Right cardiac atrium (tissue), 1 donor: ENCODE data around the gene HSD17B8.

GRCh38 chr6:32842083-32842282 lies 1.9 kb downstream of the PSMB8 start:
- PRO-cap = no peak

GRCh38 chr6:32938229-32939018 lies 2.4 kb downstream of the HLA-DMB start:
- PRO-cap = no peak

DNA sequence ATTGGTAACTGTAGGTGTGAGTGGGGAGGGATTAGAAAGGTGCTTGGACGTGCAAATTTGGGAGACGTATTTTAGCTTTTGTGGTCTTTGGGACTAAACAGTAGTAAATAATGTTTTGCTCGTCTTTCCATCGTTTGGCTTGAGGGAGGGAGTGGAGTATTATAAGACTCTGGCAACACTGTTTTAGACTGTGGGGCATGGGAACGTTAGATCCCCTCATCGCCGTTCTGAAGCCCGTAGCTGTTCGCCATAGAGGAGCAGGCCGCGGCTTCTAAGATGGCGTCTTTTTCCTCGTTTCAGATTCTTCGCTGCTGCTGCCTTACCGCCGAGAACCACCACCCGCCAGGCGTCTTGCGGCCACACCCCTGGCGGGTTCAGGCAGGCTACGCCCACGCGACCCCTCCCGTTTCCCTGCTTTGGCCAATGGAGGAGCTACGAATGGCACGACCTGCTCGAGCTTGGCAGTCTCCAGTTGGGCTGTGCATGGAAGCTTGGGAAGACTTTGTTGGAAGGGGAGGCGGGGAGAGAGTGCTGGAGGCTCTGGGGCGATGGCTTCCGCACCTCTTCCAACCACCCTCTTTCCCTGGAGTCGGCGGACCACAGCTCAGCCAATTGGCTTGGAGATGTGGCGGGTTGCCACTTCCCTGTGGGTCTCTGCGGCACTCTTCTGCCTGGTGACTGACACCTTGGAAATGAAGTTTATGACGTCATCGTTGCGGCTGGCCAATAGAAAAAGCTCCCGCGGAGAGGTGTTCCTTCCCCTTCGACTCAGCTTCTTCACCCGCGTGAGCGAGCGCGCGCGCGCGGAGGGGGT lies 3.1 kb downstream of the BRD2 start:
- PRO-cap = bidirectional peak, plus-strand start at position 464 of the sequence, minus-strand start at position 474 of the sequence; bidirectional peak, plus-strand start outside the sequence, minus-strand start at position 669 of the sequence

- PRO-cap = no peak
Measured at GRCh38 chr6:32972784-32973694, 4.6 kb downstream of the BRD2 start.

- PRO-cap = no peak
Measured at GRCh38 chr6:33067602-33068109, 8.1 kb upstream of the HLA-DPB1 start.

DNA sequence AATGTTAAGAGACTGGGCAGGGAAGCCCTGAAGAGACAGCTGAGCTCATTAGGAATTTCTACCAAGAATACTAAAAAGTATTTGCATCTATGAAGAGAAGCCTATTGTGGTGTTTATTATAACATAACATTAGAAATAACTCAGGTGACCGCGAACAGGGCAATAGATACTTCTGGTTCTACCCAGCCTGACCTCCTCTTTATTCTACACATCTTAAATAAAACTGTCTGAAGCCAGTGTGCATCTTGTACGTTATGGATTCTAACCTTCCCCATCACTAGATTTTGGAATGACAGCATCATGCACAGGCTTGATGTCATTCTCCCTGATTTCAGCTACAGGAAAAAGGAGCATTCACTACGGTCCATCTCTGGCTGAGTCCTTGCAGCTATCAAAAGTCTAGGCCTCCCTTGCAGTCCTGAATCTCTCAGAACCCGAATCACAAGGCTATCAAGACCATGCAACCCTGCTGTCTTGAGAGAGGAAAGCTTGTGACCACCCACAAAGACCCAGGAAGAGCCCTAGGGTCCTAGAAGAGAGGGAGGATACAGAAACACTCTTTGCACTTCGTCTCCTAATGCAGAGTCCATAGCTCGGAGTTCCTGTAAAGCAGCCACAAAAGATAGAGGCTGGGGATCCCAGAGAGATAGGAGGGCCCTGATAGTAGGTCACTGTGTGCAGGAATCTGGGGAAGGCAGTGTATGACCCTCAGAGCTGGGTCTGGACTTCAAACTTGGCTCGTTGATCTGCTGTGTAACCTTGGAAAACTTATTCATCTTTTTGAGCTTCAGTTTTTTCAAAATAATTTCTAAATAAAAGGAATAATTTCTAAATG lies 3.2 kb upstream of the HLA-DPB1 start:
- PRO-cap = no peak

DNA sequence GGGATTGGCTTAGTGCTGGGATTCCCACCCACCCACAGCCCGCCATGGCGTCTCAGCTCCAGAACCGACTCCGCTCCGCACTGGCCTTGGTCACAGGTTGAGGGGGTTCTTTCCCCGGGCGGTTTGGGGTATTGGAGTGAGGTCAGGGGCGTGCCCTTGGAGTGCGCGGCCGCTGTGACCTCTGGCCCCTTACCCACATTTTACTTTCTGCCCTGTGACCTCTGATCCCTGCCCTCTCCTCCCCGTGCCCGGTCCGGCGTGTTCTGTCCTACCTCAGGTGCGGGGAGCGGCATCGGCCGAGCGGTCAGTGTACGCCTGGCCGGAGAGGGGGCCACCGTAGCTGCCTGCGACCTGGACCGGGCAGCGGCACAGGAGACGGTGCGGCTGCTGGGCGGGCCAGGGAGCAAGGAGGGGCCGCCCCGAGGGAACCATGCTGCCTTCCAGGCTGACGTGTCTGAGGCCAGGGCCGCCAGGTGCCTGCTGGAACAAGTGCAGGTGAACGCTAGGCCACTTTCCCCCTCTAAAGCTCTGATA lies at the start of gene HSD17B8:
TSS of gene HSD17B8 (plus strand) at position 31 of the 534 bp plus-strand sequence.
- PRO-cap = unidirectional peak, plus-strand start at position 42 of the sequence

DNA sequence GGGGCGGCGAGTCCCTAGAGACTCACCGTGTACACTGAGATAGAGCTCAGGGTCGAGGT lies 381 bp downstream of the TAPBP start:
- PRO-cap = no peak

DNA sequence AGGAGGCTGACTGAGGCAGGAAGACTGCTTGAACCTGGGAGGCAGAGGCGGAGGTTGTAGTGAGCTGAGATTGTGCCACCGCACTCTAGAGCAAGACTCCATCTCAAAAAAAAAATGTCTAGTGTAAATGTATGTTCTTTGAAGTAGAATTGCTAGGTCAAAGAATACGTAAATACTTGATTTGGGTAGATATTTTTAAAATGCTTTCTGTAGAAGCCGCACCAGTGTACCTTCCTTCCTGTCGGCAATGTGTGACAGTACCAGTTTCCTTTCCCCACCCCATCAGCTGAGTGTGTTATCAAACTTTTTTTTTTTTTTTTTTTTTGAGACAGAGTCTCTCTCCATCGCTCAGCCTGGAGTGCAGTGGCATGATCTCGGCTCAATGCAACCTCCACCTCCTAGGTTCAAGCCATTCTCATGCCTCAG lies 14.7 kb upstream of the SMIM40 start:
- PRO-cap = no peak

DNA sequence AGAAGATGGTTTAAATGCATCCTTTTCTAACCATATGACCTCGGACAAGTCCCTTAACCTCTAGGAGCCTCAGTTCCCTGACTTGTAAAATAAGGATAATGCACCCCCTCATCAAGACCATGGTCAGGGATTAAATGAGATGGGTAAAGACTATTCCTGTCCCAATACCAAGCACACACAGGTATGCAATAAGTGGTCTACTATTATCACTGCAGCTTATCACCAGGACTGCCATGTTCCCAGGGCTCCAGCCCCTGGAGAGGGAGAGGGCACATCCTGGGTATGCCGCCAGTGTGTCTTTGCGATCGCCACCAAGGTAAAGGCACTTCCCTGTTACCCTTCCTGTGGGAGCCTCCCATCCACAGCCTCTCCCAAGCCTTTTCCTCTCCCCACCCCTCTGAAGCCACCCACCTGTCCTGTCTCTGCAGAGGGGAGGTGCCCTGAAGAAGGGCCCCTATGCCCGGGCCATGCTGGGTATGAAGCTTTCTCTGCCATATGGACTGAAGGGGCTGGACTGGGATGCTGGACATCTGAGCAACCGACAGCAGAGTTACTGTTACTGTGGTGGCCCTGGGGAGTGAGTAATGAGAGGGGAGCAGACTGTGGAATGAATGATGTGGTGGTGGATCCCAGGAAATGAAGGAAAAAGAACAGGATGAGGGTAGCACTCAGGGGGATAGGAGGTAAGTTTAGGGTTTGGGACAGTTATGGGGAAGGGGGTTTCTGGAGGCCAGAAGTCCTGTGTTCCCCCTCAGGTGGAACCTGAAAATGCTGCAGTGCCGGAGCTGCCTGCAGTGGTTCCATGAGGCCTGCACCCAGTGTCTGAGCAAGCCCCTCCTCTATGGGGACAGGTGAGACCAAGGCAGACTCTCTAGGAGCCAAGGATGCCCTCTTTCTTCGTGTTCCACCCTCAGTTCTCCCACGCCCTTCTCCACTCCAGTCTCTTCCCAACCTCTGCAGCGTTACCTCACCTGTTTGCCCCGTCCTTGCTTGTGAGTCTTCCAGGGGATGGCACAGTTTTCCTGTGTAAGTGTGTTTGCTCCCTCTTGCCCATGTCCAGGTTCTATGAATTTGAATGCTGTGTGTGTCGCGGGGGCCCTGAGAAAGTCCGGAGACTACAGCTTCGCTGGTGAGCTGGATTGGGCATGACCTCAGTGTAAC lies 2.5 kb downstream of the PHF1 start:
- PRO-cap = no peak

DNA sequence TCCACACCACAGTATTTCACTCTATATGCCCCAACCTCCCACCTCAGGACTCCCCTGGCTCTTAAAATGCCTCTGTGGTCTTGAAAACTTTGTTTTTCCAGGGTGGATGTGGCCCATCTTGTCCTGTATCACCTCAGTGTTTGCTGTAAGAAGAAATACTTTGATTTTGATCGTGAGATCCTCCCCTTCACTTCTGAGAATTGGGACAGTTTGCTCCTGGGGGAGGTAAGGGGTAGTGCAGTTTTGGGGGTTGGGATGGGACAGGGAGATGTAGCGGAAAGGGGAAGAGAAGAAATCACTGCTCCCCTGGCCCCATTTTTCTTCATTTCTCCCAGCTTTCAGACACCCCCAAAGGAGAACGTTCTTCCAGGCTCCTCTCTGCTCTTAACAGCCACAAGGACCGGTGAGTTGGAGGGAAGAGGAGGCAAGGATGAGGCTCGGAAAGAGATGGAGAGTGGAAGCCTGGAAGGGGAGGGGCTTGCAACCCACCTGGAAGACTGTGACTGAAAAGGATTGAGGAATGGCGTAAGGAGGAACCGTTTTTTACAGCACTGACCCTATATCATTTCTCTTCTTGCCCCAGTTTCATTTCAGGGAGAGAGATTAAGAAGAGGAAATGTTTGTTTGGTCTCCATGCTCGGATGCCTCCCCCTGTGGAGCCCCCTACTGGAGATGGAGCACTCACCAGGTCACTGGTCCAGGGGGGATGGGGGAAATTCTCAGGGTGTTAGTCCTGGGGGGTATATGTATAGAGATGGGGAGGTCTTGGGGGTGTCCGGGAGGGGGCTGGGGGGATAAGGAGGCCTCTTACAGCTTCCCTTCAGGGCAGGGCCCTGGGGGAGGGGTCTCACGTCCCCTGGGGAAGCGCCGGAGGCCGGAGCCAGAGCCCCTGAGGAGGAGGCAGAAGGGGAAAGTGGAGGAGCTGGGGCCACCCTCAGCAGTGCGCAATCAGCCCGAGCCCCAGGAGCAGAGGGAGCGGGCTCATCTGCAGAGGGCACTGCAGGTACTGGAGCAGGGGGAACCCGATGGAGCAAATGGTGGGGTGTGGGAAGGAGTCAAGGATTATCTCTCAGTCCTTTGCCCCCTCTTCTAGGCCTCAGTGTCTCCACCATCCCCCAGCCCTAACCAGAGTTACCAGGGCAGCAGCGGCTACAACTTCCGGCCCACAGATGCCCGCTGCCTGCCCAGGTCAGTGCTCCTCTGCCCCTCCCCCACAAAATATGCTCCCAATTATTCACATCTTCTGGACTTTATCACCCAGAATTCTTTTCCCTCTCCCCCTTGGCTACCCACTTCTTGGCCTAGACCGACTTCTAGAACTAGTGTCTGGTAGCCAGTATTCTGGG lies 3.3 kb downstream of the CUTA start:
- PRO-cap = no peak

GRCh38 chr6:33427422-33428443 lies 7.9 kb downstream of the SYNGAP1 start:
- PRO-cap = bidirectional peak, plus-strand start at chr6:33427907, minus-strand start at chr6:33427664; bidirectional peak, plus-strand start at chr6:33428221, minus-strand start at chr6:33427980

GRCh38 chr6:33428444-33429065 lies 8.7 kb downstream of the SYNGAP1 start:
- PRO-cap = no peak

DNA sequence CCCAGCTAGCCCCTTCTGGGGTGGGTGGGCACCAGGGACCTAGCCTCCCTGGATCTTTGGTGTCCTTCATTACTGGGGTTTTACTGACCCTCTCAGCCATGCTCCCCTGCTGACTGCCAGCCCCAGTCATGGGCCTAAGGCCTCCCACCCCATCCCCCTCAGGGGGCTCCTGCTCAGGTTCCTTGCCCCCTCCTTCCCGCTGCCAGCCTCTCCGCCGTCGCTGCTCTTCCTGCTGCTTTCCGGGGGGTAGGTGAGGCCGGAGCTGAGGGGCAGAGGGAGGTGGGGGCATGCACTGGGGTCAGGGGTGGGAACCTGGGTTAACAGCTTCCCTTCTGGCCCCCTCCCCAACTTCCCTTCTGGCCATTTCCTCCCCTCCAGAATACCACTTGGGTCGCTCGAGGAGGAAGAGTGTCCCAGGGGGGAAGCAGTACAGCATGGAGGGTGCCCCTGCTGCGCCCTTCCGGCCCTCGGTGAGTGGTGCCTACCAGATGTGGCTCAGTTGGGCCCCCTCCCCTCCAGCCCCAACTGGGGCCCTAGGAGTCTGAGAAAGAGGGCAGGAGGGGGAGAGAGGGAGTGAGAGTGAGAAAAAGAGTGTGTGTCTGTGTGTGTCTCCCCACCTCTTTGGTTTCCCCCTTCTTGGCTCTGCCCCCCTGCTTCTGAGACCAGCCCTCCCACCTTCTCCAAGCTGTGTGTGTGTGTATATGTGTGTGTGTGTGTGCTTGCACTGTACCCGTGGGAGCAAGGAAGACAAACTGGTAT lies 12.1 kb downstream of the SYNGAP1 start:
- PRO-cap = no peak

DNA sequence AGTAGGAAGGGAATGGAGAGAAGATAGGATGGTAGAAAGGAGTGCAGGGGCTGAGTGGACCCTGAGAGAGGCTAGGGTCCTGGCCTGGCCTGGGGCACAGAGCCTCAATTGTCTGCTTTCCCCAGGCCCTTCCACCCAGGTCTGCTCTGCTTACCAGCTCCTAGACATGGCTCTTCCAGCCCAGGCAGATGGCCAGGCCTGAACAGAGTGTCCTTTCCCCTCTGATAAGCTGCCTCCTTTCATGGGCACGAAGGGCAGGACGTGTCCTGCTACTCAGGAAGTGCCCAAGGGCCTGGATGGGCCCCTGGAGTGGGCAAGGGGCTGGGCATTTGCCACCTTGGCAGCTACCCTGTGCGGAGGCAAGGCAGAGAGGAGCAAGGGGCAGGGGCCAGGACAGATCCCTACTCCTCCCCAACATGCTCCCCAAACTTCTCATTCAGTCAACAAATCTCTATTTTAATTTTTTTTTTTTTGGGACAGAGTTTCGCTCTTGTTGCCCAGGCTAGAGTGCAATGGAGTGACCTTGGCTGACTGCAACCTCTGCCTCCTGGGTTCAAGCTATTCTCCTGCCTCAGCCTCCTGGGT lies 17.9 kb upstream of the BAK1 start:
- PRO-cap = bidirectional peak, plus-strand start at position 343 of the sequence, minus-strand start at position 143 of the sequence

DNA sequence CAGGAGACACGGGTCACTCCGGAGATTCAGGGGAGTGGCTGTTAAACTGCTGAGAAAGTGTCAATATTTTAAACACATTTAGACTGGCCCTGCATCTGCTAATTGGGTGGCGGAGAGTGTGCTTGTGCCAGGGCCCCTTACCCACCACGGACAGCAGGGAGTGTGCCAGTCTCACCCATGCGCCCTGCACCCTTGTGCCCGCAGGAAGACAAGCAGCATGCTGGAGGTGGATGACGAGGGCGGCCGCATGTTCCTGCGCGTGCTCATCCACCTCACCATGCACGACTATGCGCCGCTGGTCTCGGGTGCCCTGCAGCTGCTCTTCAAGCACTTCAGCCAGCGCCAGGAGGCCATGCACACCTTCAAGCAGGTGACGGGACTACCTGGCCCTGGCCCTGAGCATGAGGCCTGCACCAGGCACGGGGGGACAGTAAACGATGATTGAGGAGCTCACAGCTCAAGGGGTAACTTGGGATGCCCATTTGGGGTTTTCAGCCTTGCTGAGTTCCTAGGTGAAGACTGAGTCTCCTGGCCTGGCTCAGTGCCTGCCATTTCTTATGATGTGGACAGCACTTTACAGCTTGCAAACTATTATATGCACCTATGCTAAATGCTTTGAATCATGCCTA lies 35.9 kb downstream of the UQCC2 start:
- PRO-cap = no peak

DNA sequence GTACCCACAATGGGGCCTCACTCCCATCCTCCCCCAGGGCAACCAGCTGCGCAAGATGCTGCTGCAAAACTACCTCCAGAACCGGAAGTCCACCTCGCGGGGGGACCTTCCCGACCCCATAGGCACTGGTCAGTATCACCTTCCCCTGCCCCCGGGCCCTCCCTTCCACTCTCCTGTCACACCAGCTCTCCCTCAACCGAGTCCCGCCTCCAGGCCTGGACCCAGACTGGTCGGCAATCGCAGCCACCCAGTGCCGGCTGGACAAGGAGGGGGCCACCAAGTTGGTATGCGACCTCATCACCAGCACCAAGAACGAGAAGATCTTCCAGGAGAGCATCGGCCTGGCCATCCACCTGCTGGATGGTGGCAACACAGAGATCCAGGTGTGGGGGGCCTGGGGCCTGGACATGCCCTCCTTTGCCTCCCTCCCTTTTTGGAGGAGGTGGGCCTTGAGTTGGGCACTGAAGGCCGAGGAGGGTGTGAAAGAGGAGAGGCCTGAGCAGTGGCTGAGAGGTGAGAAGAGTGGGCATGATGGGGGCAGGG lies 26.9 kb downstream of the UQCC2 start:
- PRO-cap = no peak

GRCh38 chr6:33690680-33690975 lies 20.9 kb downstream of the UQCC2 start:
- PRO-cap = no peak

DNA sequence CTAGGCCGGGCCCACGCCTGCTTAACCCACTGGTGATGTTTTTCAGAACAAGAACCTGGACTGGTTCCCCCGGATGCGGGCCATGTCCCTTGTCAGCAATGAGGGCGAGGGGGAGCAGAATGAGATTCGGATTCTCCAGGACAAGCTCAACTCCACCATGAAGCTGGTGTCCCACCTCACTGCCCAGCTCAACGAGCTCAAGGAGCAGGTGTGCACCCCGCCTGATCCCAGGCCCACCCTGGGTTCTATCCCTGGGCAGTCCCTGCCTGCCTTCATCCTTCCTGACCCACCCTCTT lies 16.7 kb downstream of the UQCC2 start:
- PRO-cap = no peak

GRCh38 chr6:33702307-33702684 lies 9.2 kb downstream of the UQCC2 start:
- PRO-cap = no peak